Measurements from ENCODE around the genes ZNF292, AKIRIN2, RNGTT and LYRM2.

GRCh38 chr6:85545866-85546226 is 47.8 kb downstream of the SNX14 start:
- PRO-cap: no peak
- RAMPAGE, long total RNA: no peak

GRCh38 chr6:85611479-85612681 is 18.2 kb upstream of the SNX14 start:
- PRO-cap: no peak
- RAMPAGE, long total RNA: no peak

GRCh38 chr6:86057166-86057766 is 414.6 kb upstream of the SYNCRIP start:
- PRO-cap: bidirectional peak, plus-strand start at chr6:86057537, minus-strand start at chr6:86057358
- RAMPAGE, long total RNA: no peak

DNA sequence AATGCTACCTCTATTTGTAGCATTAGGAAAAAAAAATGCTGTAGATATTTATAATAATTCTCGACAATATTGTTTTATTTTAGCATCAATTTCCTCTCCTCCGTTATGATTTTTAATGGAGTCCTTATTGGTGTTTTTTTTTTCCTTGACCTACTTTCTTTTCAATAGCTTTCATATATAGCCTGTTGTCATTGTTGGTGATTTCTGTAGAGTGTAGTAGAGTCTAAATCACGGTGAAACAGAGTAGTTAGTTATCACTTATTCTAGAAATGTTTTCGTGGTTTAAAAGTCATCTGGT is 937 bp upstream of the ZNF292 start:
- PRO-cap: no peak
- RAMPAGE, long total RNA: no peak

GRCh38 chr6:87155096-87155830 is at the start of gene ZNF292:
Gene ZNF292, plus strand, starts transcription at chr6:87155565.
- PRO-cap: bidirectional peak, plus-strand start at chr6:87155569, minus-strand start at chr6:87155290
- RAMPAGE, long total RNA: no peak

GRCh38 chr6:87174086-87174350 is 18.7 kb downstream of the ZNF292 start:
- PRO-cap: no peak
- RAMPAGE, long total RNA: no peak

- PRO-cap: no peak
- RAMPAGE, long total RNA: no peak
These were observed 57.9 kb downstream of the ZNF292 start for GRCh38 chr6:87212988-87213889.

- PRO-cap: bidirectional peak, plus-strand start at chr6:87701494, minus-strand start at chr6:87701028; unidirectional peak, plus-strand start at chr6:87701660; bidirectional peak, plus-strand start at chr6:87701800, minus-strand start at chr6:87701876; bidirectional peak, plus-strand start at chr6:87702051, minus-strand start at chr6:87702019; bidirectional peak, plus-strand start at chr6:87702526, minus-strand start at chr6:87702233
- RAMPAGE, long total RNA: no peak
These were observed at the start of gene AKIRIN2 for GRCh38 chr6:87701459-87702341. Gene AKIRIN2, minus strand, starts transcription at chr6:87702233.

DNA sequence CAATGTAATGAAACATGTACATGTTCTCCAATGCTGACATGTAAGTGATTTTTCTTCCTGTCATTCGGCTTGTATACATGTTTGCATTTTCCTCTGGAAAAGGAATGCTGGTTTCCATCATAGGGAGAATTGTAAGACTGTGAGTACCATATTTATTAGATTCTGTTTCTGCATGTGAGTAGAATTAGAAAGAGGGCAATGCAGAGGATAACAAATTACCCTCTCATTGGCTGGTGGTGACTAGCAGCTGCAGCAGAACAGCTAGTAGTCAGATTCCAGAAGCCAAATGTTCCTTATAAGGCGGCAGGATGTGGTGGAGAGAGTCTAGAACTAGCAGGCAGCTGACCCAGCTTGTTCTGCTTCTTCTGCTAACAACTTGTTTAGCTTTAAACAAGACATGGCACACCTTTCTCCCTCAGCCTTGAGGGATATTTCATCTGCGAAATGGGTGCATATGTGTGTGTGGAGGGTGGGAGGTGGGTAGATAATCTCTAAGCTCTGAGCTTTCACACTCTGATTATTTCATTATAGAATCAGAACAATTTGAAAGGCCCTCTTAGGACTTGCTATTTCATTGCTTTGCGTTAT is 132.7 kb upstream of the SPACA1 start:
- PRO-cap: no peak
- RAMPAGE, long total RNA: no peak

DNA sequence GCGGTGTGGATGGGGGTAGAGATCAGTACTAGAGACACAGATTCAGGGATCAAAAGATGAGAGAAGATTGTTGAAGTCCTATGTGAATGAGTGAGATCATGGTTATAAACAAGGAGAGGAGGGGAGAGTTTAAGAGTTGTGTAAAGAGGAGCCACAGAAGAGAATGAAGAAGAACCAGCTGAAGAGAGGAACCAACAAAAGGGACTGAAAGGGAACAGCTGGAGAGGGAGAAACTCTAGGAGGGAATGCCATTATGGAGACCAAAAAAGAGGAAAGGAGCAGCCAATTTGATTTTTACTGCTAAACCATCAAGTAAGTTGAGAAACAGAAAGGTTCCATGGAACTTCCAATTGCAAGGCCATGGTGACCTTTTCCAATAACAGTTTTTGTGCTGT is 105.5 kb upstream of the CNR1 start:
- PRO-cap: no peak
- RAMPAGE, long total RNA: no peak

DNA sequence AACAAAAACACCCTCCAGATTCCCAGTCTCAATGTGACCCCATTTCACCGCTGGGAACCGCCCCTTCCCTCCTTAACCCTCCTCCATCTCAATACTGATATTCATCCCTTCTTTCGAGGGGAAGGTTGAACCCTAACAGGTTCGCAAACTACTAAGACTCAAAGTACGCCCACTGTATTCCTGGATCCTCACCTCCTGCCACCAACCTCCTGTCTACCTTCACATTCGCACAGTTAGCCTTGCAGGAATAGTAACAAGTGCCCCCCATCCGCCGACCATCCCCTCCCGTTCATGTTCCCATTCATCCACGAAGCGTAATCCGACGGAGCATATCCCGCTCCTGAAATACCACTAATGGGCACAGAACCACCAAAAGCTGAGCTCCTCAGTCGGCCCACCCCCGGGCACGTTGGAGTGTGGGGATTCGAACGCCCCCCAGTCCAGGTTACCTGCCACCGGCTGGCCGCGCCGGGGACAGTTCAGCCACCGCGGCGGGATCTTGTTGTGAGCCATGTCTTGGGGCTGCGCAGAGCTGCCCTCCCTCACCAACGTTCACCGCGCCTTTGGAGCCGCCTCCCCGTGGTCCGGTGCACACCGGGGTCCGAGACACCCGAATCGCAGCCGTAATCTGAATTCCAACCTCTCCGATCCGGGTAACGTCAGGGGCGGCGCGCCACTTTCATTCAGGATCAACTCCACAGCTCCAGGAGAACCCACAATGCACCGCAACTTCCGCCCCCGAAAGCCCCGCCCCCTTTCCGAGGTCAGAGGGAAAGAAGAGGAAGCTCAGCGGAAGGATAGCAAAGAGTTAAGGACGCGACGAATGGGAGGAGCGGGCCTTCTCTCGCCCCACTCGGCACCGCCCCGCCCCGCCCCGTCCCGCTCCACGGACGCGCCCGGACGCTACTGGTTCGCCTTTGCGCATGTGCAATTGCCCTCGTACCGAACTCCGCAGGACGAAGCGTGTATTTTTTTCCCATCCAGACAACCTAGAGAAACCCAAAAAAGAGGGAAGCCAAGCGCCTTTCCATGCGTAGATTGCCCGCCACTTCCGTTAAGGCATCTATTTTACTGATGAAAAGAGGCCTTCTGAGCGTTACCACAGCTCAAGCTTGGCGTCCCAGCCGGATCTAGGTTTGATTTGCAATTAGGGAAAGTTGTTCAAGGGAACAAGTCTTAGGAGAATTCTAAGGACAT is at the start of gene RNGTT:
Gene RNGTT, minus strand, starts transcription at position 722 of the 1,197 bp plus-strand sequence.
- PRO-cap: bidirectional peak, plus-strand start at position 477 of the sequence, minus-strand start at position 410 of the sequence; bidirectional peak, plus-strand start at position 803 of the sequence, minus-strand start at position 630 of the sequence; bidirectional peak, plus-strand start at position 1,074 of the sequence, minus-strand start at position 1,040 of the sequence
- RAMPAGE, long total RNA: no peak

- PRO-cap: no peak
- RAMPAGE, long total RNA: no peak
These were observed 9.6 kb upstream of the PNRC1 start for GRCh38 chr6:89070940-89071447.

GRCh38 chr6:89080027-89080180 is 647 bp upstream of the PNRC1 start:
- PRO-cap: no peak
- RAMPAGE, long total RNA: no peak

GRCh38 chr6:89160370-89161248 is 14.8 kb downstream of the PM20D2 start:
- PRO-cap: no peak
- RAMPAGE, long total RNA: no peak

- PRO-cap: no peak
- RAMPAGE, long total RNA: no peak
These were observed 16.2 kb downstream of the GABRR2 start for GRCh38 chr6:89298630-89299534.

- PRO-cap: no peak
- RAMPAGE, long total RNA: no peak
These were observed 76.5 kb downstream of the LYRM2 start for GRCh38 chr6:89561948-89562474.

DNA sequence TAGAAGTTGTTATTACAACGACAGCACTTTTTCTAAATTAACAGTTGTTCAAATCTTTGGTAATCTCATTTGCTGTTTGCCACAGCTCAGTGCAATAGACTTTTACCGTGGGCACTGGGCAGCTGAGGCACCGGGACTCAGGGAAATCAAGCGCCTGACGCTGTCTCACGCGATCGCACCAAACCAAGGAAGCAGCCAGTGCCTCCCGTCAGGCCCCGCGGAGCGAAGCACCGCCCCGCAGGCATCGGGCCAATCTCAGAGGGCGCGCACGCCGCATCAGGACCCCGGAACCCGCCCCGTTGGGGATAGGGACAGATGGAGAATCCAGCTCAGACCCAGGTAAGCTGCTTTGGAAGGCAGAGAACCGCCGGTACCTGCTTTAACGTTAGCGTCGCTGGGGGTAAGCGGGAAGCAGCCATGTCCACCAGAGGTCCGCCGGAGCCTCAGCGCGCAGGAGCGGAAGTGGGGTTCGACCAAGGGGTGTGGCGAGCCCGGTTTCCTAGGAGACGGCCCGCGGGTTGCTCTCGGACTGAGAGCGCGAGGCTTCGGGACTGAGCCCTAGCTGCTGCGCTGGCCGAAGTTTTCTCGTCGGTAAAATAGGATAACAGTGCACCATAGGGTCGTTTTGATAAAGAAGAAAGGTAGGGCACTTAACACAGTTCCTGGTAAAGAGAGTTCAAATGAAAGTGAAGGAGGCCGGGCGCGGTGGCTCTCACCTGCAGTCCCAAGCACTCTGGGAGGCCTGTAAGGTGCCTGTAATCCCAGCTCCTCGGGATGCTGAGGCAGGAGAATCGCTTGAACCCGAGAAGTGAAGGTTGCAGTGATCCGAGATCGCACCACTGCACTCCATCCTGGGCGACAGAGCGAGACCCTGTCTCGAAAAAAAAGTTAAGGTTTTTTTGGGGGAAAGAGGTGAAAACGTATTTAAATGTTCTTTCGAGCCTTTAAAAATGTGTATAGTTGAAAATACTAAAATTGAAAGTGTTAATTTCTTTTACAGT is at the start of gene LYRM2:
Gene LYRM2, minus strand, starts transcription at position 450 of the 1,001 bp plus-strand sequence.
- PRO-cap: bidirectional peak, plus-strand start at position 211 of the sequence, minus-strand start at position 185 of the sequence; bidirectional peak, plus-strand start at position 532 of the sequence, minus-strand start at position 445 of the sequence
- RAMPAGE, long total RNA: start-site peak on the minus strand centred at position 439 of the sequence, 42 bp wide, 99 and 23 reads in 2 replicates

- PRO-cap: bidirectional peak, plus-strand start at chr6:89668454, minus-strand start at chr6:89668120
- RAMPAGE, long total RNA: no peak
These were observed 29.4 kb upstream of the LYRM2 start for GRCh38 chr6:89667680-89668527.

DNA sequence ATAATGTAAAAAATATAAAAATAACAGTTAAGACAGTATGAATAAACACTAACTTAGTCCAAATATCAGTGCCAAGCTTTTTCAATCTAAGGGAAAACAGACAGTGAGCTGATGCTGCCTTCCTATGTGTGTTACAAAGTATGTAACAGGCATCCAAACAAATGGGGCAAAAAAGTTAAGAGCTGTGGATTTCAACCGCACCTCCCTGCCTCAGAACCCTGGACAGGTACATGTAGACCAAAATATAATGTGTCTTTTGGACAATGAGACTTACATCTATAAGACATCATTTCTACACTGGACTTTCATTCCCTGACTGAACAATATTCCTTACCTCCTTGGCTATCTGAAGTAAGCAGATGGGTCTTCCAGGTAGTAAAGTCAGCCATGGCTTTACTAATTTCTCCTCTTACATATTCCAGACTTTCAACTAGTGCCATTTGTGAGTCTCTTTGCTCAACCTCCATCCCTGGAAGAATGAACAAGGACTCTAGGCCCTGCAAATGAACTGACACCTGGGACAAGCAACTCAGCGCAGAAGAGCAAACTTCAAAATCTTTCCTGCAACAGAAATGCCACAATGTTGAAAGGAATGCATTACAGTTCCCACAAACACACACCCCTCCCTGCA is 34.5 kb upstream of the LYRM2 start:
- PRO-cap: no peak
- RAMPAGE, long total RNA: no peak

DNA sequence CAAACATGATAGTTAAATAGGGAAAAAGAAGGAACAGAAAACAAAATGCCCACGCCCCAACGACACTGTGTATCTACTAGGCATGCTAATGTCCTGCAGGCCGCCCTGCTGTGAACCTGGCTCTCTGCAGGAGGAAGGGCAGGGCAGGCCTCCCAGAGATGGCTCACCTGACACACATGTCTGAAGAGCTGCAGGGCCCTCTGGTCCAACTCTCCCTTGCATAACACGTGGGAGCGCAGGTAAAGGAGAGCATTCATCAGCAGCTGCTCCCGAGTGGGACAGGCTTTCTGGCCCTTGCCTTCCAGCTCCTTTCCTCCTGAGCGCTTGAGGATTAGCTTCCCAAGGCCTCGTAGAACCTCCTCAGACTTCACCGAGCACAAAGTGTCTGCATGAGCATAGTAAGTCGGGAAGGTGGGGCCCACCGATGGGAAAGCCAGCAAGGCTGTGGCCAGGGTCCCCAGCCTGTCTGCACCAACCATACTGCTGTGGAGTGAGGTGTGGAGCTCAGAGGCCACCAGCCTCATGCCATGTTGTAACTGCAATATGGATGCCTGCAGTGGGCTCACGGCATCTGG is 53.8 kb upstream of the LYRM2 start:
- PRO-cap: no peak
- RAMPAGE, long total RNA: no peak